Tibial nerve (tissue), 3 donors: Measurements from ENCODE around the genes GALM, MORN2 and THUMPD2.

- PRO-cap, result no peak
- RAMPAGE, long total RNA, 3 experiments, result no peak in any of the 3 experiments
These were observed 89.2 kb downstream of the HNRNPLL start for GRCh38 chr2:38513602-38513938.

GRCh38 chr2:38666046-38666980 lies at the start of gene GALM:
TSS of gene GALM (plus strand) at chr2:38666114.
- PRO-cap, result unidirectional peak, plus-strand start at chr2:38666117
- RAMPAGE, long total RNA, 3 experiments, result start-site peak on the plus strand in 3 of 3 experiments, at chr2:38666083-38666118 at its widest, 28 to 65 reads per replicate

GRCh38 chr2:38852598-38853445 lies 22.9 kb downstream of the DHX57 start:
- PRO-cap, result no peak
- RAMPAGE, long total RNA, 3 experiments, result no peak in any of the 3 experiments

DNA sequence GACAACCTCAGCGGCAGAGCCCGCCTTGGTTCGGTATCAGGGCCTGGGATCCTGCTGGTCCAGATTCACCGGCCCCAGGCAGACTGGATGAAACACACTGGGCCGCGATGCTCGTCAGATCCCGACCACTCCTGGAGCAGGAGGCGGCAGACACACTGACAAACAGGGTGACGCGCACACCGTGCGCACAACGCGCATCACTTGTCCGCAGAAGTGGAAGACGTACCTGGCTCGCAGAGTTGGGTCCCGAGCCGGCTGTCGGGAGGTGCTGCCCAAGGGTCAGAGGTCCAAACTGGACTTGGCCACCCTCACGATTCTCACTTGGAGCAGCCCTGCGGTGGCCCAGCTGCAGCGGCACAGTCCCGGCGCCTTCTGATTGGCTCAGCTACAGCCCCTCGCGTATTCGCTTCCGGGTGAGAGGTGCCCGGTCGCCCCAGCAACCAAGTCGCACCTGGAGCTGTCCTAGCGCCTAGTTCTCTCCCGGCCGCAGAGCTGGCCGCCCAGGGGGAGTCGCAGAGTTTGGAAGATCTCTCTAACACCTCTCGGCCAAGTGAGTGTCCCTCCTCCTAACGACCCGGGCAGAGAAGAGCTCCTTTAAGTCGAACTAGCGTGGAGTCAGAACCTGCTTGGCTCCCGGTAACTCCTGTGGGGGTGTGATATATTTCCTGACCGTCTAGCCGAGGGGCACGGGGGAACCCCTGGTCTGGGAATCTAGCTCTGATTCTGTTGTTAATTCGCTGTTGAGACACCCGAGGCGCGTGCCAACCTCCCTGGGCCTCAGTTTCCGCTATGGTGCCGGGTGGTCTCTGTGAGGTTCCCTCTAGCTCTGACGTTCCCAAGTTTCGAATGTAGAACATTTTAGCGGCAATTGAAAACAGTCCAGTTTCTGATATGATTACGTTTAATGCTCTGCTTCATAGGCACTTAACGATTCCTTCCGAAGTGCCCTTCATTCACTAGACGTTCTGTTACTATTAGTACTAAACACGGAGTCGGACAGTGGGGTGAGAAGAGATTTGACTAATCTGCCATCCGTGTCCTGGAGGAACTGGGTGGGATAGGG lies at the start of gene MORN2:
MORN2 (plus strand) TSS at position 416 of the 1,063 bp plus-strand sequence.
- PRO-cap, result bidirectional peak, plus-strand start at position 406 of the sequence, minus-strand start at position 374 of the sequence
- RAMPAGE, long total RNA, 3 experiments, result start-site peak on the plus strand in 3 of 3 experiments, centred at positions 428 to 450 of the sequence, 101 to 185 reads per replicate; start-site peak on the minus strand in 3 of 3 experiments, centred at positions 347 to 353 of the sequence, 42 to 71 reads per replicate

DNA sequence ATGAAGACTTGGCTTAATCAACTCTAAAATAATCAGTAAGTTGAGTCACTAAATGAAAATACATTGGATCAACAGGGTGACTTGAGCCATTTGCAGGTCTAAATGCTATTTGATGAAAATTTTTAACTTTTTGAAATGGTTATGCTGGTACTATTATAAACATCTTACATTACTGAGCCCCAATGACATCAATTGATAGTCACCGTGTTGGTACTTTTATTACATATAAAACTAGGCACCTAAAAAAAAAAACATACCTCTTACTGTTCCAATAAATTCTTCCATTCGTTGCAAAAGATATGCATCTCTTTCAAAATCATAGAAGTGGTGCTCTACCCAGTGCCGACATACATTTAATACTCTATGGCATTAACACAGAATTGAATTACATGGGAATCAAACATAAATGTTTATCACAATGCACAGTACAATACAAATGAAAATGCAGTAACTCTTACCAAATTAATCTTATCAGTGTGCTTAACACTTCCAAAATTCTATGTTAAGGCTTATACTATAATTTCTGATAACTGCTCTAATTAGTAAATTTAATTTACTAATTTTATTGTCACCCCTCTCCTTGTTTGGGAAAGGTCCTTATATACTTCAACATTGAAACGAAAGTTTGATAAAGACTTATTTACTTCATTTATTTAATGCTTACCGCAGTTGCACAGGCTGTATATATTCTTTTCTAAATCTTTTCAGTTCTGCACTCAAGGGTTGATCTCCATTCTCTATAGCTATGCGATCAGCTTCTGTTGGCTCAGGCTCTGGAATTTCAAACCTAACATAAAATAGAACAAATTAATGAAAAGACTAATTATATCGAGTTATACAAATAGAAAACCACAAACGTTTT lies 107.4 kb downstream of the SOS1 start:
- PRO-cap, result no peak
- RAMPAGE, long total RNA, 3 experiments, result no peak in any of the 3 experiments

DNA sequence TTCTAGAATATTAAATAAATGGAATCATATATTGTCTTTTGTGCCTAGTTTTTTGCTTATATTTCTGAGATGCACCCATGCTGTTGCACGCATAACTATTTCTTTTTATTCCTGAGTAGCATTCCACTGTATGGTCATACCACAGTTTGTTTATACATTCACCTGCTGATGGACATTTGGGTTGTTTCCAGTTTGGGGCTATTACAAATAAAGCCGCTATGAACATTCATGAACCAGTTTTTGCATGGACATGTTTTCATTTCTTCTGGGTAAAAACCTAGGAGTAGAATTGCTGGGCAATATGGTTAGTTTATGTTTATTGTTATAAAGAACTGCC lies 68.4 kb downstream of the SOS1 start:
- PRO-cap, result no peak
- RAMPAGE, long total RNA, 3 experiments, result no peak in any of the 3 experiments

- PRO-cap, result no peak
- RAMPAGE, long total RNA, 3 experiments, result no peak in any of the 3 experiments
These were observed 125.6 kb upstream of the SOS1 start for GRCh38 chr2:39246183-39247085.

DNA sequence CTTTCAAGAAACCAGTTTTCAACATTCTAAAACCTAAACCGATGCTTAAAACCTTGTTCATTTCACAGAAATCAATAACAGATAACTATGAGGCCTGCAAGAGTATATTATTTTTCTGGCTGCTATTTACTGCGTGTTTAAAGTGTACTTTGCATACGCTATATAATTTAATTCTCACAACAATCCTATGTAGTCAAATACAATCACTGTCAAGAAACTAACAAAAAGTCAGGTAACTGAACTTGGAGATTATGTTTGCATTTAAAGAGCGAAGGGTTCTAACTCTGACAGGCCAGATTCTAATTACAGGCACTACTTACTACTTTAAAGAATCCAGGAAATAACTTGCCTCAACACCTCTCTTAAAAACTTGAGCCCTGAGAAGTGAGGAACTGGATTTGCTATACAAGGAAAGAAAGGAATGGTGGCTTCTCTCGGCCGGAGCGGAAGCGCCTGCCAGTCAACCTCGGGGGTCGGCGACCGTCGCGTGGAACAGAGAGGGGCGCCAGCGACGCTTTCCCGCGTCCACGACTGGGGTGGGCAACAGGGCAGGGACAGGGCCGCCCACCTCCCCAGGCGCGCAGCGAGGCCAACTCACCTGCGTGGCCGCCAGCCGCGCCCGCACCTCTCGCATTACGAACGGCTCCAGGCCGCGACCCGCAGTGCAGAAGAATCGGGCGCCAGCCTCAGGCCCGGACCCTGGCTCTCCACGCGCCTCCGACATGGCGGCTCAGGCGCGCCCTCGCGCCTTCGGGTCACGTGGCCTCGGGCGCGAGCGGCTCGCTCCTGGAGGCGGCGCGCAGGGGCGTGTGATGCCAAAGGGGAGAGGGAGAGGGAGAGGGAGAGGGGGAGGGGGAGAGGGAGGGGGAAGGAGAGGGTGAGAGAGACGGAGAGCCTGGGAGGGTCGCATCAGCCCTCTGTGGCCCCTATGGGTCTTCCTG lies at the start of gene THUMPD2:
THUMPD2 (minus strand) TSS at position 743 of the 941 bp plus-strand sequence.
- PRO-cap, result unidirectional peak, minus-strand start at position 724 of the sequence
- RAMPAGE, long total RNA, 3 experiments, result start-site peak on the minus strand in 3 of 3 experiments, centred at positions 719 to 732 of the sequence, 38 to 98 reads per replicate

DNA sequence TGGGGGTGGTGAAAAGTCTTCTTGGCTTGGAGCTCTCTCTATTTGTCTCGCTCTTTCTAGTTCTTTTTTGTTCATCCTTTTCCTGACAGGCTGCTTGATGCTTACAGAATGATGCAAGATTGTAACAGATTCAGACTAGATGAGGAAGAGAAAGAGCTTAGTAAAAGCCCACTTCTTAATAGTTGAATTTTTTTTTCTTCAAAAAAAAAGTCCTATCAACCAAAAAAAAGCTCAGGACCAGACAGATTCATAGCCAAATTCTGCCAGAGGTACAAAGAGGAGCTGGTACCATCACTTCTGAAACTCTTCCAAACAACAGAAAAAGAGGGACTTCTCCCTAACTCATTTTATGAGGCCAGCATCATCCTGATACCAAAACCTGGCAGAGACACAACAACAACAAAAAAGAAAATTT lies 231.2 kb downstream of the SLC8A1 start:
- PRO-cap, result no peak
- RAMPAGE, long total RNA, 3 experiments, result no peak in any of the 3 experiments

DNA sequence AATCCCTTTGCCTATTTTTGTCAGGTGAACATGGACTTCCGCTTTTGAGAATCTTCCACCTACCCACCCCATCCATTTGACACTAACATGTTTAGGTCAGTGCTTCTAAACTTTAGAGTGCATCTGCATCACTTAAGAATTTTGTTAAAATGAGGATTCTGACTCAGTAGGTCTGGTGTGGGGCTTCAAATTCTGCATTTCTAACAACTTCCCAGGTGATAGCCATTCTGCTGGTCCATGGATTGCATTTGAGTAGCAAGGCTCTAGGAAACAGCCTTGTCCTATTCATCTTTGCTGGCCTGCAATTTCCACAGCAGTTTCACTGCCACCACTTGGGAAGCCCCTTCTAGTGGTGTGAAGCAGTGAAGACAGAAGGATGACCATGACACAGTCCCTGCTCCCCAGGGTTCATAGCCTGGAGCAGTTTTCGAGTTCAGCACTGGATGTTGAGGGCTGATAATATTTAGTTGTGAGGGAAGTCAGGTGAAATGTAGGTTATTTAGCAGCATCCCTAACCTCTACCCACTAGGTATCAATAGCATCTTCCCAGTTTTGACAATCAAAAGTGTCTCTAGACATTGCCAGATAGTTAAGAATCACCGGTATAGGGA lies 146.9 kb downstream of the SLC8A1 start:
- PRO-cap, result no peak
- RAMPAGE, long total RNA, 3 experiments, result no peak in any of the 3 experiments

DNA sequence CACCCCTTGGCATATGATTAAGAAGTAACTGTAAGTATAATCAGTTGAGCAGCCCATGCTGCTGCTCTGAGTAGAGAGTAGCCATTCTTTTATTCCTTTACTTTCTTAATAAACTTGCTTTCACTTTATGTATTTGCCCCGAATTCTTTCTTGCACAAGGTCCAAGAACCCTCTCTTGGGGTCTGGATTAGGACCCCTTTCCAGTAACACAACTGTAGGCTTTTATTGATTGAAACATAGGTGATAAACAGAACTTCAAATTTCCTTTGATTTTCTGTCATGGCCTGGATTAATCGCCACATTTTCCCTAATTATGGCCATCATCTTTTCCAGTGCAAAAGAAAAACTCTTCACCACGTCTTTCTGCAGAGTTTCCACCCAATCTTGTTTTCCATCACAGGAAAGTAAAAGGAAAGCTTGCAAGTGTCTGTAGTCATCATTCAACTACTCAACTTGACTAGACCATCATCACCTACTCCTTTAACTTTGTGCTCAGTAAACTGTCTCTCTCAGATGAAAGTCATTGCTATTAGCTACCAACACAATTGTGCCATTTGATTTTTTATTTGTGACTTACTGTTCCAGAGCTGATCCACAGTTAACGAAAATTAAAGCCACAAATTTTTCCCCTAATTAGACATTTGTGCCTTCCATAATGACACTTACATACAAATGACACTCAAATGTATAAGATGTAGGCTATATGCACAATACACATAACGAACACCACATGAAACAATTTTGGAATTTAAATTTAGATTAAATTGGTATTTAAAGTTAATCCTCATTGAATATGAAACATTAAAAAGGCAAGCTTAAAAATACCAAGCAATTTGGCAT lies 49.3 kb downstream of the SLC8A1 start:
- PRO-cap, result no peak
- RAMPAGE, long total RNA, 3 experiments, result no peak in any of the 3 experiments

GRCh38 chr2:40534582-40535202 lies 82.8 kb upstream of the SLC8A1 start:
- PRO-cap, result no peak
- RAMPAGE, long total RNA, 3 experiments, result no peak in any of the 3 experiments

DNA sequence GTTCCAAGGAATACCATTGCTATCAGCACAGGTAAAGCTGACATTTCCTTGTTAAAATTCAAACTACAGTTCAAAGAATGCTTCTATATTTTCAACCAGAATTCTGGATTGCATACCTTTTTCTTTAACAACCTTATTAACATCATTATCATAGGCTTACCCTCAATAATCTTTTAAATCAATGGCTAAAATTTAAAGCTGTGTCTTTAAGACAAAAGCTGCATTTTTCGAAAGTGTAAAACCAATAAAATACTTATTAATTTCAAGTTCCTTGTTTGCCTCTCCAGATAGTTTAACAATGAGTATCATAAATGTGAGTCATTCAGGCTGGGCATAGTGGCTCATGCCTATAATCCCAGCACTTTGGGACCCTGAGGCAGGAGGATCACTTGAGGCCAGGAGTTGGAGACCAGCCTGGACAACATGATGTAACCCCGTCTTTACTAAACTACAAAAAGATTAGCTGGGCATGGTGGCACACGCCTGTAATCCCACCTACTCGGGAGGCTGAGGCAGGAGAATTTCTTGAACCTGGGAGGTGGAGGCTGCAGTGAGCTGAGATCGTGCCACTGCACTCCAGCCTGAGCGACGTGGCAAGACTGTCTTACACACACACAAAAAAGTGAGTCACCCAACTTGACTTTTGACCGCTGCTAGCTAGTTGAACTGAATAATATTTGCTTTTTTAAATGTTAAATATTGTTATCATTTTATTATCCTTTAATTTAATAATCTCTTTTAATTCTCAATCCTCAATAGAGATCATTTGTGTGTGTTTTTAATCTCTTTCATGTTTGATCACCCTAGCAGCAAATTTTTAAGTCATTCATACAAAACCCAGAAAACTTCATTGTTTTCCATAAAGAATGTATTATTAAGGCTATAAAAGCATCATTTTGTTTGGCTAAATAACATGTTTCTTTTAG lies 187.7 kb upstream of the PKDCC start:
- PRO-cap, result no peak
- RAMPAGE, long total RNA, 3 experiments, result no peak in any of the 3 experiments

GRCh38 chr2:41965738-41966187 lies 82.1 kb upstream of the PKDCC start:
- PRO-cap, result no peak
- RAMPAGE, long total RNA, 3 experiments, result no peak in any of the 3 experiments

DNA sequence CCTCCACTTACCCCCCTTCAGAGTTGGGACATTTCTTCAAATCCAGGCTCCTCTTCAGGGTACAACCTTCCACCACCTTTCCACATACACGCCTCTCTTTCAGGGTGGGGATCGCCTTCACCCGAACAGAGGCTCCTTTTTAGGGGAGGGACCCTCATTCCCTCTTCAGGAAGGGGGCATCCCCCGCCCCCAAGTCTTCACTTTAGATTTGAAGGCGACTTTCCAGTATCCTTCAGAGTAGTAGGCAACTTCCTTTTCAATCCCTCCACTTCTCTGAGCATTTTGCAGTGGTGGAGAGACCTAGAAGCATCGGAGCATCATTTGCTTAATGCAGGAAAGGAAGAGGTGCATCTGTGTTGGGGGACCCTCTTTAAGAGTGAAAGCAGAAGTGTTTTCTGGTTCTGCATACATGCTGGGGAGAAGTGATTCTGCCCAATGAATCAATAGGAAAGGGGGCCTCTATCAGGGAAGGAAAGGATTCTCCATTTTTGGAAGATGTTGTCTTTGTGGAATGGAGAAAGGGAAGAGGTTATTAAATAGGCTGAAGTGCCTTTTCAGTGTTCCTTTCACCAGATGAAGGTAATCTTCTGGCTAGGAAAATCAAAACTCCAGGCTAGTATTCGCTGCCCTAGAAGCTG lies 925 bp downstream of the EML4 start:
- PRO-cap, result no peak
- RAMPAGE, long total RNA, 3 experiments, result no peak in any of the 3 experiments

DNA sequence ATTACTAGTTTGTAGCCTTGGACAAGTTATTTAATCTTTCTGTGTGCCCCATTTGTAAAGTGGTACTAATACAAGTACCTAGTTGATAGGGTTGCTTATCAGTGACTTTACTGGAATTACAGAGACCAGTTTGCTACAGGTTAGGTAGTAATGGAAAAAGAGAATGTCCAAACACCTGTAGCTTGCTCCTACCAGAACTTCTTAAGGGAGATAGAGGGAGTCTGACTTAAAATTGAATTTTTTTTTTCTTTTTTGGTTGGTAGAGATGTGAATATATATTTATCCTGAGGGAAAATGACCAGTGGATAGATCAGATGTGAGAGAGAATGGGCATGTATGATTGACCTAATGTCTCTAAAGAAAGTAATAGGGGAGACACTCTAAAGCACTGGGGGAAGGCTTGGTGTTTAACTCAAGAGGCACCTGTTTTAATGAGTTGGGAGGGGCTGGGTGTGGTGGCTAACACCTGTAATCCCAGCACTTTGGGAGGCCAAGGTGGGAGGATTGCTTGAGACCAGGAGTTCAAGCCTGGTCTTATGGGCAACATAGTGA lies 28.9 kb downstream of the EML4 start:
- PRO-cap, result no peak
- RAMPAGE, long total RNA, 3 experiments, result no peak in any of the 3 experiments

DNA sequence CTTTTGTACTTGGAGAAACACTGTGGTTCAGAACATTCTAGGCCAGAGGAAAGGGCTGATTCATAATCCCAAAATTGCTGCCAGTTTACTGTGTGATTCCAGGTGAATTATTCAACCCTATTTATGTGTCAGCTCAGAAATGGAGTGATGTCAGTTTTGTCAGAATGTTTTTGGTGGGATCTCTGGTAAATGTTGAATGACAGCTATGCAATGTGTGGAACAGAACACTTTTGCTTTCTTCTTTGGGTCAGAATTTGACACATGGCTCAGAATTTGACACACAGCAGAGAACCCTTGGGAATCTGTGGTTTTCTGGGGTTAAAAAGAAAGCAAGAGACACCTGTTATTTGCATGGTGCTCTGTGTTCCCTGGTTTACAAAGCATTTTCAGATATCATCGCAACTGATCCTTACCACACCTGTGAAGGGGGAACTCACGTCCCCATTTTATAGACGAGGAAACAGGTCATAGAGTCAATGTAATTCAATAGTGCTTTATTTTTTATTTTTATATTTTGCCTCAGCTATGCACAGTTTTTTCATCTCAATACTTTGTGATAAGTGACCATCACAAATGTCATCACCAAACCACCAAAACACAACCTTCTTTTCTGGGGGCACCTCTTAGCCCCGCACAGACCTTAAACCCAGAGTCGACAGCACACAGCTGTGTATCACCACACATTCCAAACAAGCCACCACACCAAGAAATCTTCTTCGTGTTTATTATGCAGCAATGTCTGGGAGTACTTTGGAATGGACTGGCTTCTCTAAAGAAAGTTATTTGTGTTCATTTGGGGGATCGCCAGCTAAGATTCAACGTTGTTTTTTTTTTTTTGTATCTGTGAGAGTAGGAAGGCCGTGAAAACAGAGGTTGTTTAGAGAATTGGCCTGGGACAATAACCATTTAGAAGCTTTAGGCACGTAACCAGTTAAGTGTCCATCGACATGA lies 1.3 kb upstream of the MTA3 start:
- PRO-cap, result no peak
- RAMPAGE, long total RNA, 3 experiments, result no peak in any of the 3 experiments

DNA sequence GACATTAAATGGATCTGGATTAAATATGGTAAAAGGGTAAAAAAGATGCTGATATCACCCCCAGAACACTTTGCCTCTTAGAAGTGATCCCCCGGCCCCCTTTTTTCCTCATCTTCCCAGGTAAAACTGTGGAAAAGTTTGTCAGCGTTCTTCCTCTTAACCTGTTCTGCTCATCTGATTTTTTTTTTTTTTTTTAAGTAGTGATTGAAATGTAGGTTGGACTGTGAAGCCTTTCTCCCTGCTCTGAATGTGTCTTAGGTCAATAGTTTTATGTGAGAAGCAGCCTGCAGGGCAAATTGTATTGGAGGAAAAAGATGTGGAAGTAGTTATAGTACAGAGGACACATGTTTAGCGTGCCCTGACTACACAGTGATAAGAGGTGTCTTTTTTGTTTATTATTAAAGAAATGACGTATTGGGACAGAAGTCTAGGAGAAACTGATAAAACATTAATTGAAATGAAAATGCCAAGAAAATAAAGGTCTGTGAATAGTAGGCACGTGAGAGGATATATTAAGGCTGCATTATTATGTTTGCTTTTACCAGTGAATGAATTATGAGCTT lies 1.4 kb downstream of the MTA3 start:
- PRO-cap, result no peak
- RAMPAGE, long total RNA, 3 experiments, result no peak in any of the 3 experiments

GRCh38 chr2:42787870-42788147 lies 4.6 kb downstream of the HAAO start:
- PRO-cap, result no peak
- RAMPAGE, long total RNA, 3 experiments, result no peak in any of the 3 experiments

DNA sequence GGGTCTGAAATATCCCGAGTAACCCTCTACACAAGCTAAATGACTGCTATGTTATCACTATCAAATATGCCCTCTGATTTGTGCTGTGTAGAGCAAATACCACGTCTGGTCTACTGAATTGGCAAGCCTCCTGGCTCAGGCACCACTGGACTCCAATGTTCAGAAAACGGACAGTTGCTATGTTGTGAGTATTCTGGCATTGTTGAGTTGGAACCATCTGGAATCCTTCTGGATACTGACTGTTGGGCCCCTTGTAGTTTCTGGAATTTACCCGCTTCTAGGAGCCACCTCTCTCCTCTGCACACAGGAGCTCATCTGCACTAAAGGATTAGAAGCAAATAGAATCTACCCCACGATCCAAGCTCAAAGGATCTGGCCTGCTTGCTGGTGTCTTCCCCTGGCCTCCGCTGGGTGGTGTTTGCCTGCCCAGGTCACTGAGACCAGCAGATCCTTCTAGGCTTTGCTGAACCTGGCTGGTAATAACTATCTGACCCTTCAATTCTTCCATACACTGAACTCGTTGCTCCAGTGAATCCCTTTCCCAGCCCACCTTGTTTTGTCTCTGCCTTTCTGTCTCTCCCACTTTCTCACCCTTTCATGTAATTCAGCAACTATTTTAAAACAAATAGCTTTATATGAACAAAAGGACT lies 2.0 kb upstream of the HAAO start:
- PRO-cap, result no peak
- RAMPAGE, long total RNA, 3 experiments, result no peak in any of the 3 experiments